Thoracic aorta endothelial cell (primary cell): ENCODE measurements around the genes SULT6B1 and PRKD3.

GRCh38 chr2:36380584-36381554 is 25.3 kb downstream of the CRIM1 start:
- CAGE, long polyA plus RNA = no peak

DNA sequence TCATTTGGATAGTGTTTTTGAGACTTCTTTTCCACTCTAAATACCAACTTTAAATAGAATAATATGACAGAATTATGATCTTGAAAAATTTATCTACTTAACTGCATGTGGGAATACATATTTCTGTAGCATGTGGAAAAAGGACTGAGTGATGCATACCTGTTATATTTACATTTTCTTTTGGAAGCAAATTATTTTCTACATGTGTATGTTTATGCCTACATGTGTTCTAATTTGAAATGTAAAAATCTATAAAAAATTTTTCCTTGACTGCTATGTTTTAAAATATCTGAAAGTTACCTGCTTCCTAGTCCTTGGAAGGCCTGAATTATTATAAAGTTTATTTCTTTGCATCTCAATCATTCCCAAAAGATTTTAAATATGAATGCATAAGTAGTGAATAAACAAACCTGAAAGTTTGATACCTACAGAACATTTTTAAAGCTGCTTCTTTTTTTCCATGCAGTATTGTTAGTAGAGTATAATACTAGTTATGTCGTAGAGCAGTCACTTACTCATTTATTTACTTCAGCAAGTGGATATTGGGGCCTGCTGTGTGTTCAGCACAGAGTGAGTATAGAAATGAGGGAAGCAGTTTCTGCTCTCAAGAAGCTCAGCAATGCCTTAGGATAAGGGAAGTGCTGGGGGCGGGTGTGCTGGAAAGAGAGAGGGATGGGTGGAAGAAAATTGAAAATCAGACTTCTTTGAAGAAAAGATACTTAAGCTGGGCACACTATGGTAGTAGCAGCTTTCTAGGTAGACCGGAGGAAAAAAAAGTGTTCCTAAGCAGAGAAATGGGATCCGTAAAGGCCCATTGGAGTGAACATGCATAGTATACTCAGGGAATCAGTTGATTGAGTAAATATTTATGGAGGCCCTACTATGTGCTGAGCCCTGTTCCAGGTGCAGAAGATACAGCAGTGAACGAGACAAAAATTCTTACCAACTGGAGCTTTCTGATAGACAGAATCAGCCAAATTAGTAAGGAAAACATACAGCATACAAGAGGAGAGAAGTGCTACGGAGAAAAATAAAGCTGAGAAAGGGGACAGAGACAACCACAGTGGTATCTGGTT is 27.8 kb downstream of the CRIM1 start:
- CAGE, long polyA plus RNA = no peak

DNA sequence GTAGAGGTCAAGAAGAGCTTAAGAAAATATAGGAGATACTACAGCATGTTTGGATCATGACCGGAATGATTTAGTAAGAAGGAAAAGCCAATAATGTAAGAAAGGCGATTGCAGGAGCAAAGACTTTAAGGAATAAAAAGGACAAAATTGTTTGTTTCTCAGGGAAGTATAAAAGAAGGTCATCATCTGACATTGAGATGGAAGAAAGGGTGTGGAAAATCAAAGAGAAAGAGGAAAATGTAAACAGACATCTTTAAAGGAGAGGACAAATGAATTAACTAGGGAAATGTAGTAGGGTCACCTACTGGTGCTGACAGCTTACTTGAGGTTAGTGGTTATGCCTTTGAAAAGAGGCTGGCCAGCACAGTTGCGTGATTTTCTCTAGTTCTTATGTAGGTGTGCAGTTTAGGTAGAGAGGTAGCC is 44.1 kb downstream of the CRIM1 start:
- CAGE, long polyA plus RNA = no peak

GRCh38 chr2:36429098-36429694 is 73.6 kb downstream of the CRIM1 start:
- CAGE, long polyA plus RNA = no peak

GRCh38 chr2:36534091-36535060 is 63.6 kb downstream of the FEZ2 start:
- CAGE, long polyA plus RNA = no peak

DNA sequence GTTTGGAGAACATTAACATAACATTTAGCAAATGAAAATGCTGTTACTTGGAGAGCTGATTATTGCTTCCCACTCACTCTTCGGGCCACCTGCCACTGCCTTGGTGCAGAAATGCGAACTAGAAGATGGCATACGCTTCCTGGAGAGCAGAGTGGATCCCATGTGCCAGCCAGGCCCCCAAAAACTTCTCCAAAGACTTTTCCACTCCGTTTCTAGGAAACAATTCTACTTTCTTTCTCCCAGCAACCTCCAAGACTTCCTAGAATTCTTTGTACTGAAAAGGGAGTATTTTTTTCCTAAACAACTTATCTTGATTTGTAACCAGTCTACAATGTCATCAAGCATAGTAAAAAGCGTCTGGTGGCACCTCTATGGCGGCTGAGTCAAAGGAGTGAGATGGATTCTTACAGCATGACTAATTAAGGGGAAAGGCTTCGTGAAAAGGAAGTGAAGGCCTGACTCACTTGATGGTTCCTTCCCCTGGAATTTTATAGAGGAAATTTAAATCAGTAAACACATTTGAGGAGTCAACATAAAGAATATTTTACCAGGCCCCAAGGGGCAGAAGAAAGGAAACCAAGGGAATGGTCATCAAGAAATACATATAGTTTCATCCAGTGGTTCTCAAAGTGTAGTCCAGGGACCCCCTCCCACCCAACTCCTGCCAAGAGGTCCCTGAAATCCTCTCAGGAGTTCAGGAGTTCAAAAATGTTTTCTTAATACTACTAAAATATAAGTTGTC is 36.5 kb downstream of the FEZ2 start:
- CAGE, long polyA plus RNA = no peak

DNA sequence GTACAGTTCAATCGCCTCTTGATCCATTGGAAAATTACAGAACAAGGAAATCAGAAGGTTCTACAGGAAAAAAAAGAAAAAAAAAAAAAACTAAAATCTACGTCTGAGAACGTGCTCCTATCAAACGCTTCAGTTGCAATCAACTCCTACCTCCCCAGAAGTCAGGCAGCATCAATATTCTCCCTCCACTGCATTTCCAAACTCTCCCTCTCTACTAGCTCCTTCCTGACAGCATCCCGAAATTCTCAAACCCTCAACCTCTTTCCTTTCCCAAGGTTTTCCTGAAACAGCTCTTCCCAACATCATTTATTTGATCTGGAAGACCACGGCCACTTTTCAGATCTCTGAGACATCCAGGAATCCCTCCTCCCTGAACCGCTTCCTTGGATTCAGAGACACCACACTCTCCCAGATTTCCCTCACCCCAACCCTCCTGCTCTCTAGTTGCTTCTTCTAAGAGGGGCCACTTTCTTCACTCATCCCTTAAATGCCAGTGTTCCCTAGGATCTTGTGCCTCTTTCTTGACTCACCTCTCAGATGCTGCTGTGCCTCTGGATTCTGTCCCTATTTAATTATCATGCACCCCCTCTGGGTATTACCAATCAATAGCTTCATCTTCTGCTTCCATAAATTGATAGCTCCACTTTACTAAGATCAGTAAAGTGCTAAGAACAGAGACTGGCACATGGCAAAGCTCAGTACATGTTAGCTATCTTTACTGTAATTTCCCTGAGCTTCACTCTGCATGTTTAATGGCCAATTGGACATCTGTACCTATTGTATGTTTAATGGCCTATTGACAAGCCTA is 34.3 kb downstream of the FEZ2 start:
- CAGE, long polyA plus RNA = no peak

DNA sequence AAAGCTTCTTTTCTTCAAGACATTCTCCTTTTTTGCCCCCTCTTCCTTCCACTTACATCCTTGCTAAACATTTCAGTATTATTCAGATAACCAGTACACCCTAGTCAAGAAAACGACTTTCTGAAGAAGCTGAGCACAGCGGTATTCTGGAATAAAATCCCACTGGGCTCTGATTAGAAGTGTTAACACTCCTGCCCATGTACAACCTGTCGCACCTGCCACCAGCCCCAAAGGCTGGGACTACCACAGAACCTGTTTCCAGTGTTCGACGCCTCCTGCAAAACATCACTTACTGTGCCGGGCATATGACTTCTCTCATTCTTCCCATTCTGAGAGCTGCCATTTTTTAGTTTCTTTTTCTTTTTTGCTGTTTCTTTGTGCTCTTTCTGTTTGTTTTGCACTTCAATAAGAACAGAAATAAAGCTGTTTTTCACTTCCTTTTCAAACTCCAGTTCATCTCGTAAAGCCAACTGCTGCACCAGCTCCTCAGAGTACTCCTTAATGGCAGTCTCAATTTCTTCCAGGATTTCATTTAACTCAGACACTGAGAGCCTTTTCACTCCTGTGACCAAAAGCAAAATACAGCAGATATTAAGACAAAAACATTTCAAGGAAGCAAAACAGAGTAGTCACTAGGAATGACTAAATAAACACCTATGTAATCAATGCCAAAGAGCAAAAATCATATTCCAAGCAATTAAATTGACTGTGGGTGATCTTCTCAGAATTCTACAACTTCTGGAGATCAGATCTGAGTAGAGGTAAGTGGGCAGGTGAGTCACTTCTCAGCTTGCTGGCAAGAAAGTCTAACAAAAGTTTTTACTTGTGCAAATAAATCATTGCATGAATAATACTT is 19.4 kb downstream of the FEZ2 start:
- CAGE, long polyA plus RNA = no peak

DNA sequence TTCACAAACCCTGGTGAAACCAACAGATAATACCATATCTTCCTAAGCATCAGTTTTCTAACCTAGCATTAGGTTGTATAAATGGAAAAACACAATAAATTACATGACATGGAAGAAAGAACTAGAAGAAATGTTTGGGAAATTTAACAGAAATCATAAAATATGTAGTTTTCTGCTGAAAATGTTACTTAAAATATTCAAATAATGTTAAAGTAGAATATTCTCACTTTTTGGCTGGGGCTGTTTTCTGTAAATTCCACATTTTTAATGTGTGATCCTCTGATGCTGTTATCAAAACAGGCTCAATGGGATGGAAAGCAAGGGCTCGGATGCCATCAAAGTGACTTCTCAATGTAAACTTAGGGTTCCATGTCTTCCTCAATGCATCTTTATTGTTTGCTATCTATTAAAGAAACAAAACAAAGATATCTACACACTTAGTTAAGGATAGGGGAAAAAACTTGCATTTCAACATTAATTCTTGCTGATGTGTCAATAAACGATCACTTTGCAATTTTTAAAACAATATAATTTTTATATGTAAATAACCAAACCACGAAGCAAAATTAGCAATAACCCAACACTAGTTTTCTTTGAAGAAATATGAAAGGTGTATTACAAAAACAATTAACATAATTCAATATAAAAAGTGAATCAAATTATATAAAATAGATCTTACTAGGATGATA is 96.9 kb downstream of the STRN start:
- CAGE, long polyA plus RNA = no peak

GRCh38 chr2:36889768-36890203 is 76.5 kb downstream of the STRN start:
- CAGE, long polyA plus RNA = no peak

GRCh38 chr2:36902562-36902838 is 63.8 kb downstream of the STRN start:
- CAGE, long polyA plus RNA = no peak

- CAGE, long polyA plus RNA = no peak
Observed at GRCh38 chr2:36967408-36968328, 1.3 kb upstream of the STRN start.

DNA sequence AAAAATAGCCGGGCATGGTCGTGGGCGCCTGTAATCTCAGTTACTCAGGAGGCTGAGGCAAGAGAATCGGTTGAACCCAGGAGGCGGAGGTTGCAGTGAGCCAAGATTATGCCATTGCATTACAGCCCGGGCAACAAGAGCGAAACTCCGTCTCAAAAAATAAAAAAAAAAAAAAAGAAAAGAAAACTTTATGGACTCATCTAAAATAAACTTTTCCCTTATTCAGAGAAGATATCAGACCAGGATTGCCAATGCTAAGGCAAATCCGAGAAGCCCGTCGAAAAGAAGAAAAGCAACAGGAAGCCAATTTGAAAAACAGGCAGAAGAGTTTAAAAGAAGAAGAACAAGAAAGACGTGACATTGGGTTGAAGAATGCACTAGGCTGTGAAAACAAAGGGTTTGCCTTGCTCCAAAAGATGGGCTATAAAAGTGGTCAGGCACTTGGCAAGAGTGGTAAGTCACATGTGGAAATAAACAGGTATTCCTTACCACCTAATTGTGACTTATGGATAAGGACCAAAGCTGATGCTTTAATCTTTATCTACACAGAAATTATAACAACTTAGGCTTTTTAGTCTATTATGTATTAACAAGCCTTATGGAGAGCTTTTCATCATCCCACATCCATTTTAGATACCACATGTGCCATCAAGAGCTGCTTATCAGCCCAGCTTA is 5.2 kb downstream of the GPATCH11 start:
- CAGE, long polyA plus RNA = no peak

- CAGE, long polyA plus RNA = no peak
Observed at GRCh38 chr2:37155778-37156261, 960 bp downstream of the EIF2AK2 start.

GRCh38 chr2:37188594-37189015 is at the start of gene SULT6B1:
TSS of gene SULT6B1 (minus strand) at chr2:37188670.
- CAGE, long polyA plus RNA = no peak

GRCh38 chr2:37225894-37226687 is 5.3 kb downstream of the CEBPZ start:
- CAGE, long polyA plus RNA = no peak

- CAGE, long polyA plus RNA = no peak
Observed at GRCh38 chr2:37227657-37228004, 3.8 kb downstream of the CEBPZ start.

DNA sequence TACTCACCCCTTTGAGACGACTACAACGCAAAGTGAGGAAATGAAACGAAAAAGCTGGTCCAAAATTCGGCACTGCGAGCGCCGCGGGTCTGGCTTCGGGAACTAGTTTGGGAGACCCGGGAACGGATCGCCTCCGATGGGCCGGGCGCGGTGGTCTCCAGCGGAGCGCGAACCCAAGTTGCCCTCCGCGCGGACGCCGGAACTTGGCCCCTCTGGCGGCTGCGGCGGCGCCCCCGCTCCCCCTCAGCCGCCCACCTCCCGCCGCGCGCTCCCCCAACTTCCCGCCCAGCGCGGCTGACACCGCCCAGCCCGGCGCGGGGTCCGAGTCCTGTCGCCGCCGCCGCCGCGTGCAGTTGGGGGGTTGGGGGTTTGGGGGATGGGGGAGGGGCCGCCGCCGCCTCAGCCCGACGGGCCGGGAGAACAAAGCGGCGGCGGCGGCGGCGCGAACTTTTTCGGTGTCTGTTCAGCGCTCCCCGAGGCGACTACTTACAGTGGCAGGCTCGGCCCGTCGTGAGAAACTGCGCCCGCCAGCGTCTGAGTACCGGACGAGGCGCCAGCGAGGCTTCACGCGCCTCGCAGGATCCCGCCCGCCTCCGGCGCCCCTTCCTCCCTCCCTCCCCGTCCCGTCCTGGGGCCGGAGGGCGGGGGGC is at the start of gene PRKD3:
Gene PRKD3, minus strand, starts transcription at position 643 of the 650 bp plus-strand sequence.
- CAGE, long polyA plus RNA = no peak

- CAGE, long polyA plus RNA = no peak
Observed at GRCh38 chr2:37357508-37357984, 13.1 kb downstream of the QPCT start.

GRCh38 chr2:37570912-37571238 is 100.6 kb downstream of the CDC42EP3 start:
- CAGE, long polyA plus RNA = no peak